Mesothelial cell of epicardium (in vitro differentiated cells): ENCODE measurements around the genes SEPTIN8 and SOWAHA.

DNA sequence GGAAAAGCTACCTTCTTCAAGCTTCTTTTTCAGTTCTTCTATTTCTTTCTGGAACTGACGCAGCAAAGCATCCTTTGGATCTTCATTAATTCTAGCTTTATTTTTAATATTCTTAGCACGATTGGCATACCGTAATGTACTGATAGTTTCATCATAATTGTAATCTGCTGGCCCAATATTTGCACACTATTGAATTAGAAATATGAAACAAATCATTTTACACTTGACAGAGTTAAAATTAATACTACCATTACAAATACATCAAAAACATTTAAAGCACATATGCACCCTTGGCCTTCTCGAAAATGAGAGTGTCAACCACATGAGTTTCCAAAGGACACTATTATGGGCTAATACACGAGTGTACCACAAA, 21.6 kb downstream of the KIF3A start:
- PRO-cap: no peak

- PRO-cap: no peak
Measured at GRCh38 chr5:132753181-132753634, 6.0 kb downstream of the CCNI2 start.

DNA sequence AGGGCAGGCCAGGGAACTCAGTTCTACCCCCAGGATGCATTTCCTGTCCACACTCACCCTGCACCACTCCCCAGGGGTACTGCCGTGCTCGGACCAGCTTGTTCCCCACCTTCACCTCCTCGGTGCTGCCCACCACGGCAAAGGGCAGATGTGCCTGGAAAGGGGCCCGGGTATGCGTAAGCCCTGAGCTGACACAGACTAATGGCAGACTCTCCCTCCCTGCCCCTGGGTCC, 14.4 kb downstream of the CCNI2 start:
- PRO-cap: no peak

DNA sequence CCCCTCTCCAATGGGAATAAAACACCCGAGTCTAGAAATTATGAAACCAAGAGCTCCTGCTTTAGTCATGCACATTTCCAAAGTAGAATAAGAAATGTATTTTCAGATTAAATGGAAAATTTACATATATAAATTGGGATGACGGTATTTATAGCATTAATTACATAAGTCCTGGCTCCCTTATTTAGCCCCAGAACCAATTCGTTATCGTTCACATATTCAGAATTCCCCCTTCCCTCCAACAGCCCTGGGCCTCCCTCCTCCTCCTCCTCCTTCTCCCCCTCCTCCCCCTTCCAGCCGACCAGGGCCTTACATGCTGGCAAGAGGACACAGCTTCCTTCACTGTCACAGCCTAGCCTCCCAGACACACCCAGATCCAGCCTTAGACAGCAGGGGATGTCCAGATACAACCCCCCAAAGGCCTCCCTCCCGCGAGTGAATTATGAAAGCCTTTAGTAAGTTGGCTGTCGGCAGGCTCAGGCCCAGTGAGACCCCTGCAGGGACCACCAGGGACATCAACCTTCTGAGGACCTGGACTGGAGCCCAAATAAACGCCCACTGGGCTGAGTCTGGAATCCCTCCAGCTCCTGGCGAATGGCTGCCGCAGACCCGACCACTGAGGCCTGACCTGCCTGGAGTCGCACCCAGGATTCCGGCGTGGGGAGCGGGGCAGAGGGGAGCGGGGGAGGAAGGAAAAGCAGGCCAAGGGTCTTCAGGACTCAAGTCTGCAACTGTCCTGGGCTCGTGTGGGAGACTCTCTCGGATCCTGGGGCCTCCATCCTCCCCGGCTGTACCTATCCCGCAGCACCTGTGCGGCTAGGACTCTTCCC, 924 bp downstream of the SEPTIN8 start:
- PRO-cap: no peak

DNA sequence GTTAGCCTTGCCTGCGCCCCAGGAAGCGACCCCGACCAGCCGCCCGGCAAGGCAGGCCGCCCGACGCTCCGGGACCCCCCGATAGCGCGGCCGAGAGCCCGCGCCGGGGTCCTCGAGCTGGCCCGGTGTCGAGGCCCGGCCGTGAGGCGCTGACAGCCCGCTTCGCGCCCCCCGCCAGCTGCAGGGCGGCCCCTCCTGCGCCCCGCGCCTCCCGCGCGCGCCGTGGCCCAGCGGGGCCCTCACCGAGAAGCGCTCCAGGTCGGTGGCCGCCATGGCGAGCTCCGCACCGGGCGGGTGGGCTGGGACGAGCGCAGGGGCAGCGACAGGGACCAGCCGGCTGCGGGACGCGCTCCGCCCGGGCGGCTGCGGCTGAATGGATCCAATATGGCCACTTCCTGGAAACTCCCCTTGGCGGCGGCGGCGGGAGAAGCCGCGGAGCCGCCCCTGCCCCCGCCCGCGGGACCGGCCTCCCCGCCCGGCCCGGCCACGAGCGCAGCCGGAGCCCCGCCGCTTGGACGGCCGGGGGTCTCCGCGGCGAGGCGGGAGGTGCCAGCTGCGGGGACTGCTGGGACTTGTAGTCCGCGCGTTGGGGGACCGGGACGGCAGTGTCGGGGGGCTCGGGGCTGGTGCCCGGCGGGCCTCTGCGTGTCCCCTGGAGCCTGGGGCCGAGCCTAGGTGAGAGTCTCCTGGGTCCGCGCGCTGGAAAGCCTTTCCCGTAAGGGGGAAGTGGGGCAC, at the start of gene SEPTIN8:
Gene SEPTIN8 (minus strand): TSS at position 375 of the 735 bp plus-strand sequence.
- PRO-cap: unidirectional peak, minus-strand start at position 375 of the sequence

DNA sequence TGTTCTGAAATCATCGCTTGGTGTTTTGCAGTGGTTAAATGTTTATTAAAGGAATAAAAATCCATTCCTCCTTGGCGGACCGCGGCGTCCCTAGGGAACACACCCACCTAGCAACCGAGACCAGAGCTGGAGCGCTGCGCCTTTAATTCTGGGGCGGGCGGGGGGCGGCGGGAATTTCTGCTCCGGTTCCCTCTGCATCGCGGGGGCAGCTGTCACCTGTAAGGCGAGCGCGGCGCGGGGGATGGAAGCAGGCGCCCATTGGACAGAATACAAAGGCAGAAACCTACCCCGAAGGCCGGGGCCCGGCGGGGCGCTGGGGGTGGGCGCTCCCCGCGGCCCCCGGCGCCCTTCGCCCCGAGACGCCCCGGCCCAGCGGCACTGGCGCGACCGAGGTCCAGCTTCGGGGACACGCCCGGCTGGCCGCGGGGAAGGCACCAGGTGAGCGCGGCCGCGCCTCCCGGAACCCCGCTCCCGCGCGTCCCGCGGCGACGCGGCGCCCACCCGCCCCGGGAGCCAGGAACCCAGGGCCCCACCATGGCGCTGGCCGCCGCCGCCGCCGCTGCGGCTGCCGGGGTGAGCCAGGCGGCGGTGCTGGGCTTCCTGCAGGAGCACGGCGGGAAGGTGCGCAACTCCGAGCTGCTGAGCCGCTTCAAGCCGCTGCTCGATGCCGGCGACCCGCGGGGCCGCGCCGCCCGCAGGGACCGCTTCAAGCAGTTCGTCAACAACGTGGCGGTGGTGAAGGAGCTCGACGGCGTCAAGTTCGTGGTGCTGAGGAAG, at the start of gene SOWAHA:
Gene SOWAHA (plus strand): TSS at position 215 of the 777 bp plus-strand sequence.
- PRO-cap: no peak

- PRO-cap: bidirectional peak, plus-strand start at chr5:132867016, minus-strand start at chr5:132866883
Measured at GRCh38 chr5:132866789-132867273, 389 bp downstream of the UQCRQ start.

DNA sequence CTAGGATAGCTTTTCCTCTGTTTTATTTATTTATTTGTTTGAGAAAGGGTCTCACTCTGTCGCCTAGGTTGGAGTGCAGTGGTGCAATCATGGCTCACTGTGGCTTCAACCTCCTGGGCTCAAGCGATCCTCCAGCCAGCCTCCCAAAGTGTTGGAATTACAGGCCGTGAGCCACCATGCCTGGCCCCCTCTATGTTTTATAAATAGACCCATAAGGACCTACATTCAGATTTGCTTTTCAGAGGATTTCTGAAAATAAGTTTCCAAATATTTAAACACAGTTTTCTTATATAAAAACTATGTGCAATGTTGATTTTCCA, 16.7 kb downstream of the LEAP2 start:
- PRO-cap: no peak

DNA sequence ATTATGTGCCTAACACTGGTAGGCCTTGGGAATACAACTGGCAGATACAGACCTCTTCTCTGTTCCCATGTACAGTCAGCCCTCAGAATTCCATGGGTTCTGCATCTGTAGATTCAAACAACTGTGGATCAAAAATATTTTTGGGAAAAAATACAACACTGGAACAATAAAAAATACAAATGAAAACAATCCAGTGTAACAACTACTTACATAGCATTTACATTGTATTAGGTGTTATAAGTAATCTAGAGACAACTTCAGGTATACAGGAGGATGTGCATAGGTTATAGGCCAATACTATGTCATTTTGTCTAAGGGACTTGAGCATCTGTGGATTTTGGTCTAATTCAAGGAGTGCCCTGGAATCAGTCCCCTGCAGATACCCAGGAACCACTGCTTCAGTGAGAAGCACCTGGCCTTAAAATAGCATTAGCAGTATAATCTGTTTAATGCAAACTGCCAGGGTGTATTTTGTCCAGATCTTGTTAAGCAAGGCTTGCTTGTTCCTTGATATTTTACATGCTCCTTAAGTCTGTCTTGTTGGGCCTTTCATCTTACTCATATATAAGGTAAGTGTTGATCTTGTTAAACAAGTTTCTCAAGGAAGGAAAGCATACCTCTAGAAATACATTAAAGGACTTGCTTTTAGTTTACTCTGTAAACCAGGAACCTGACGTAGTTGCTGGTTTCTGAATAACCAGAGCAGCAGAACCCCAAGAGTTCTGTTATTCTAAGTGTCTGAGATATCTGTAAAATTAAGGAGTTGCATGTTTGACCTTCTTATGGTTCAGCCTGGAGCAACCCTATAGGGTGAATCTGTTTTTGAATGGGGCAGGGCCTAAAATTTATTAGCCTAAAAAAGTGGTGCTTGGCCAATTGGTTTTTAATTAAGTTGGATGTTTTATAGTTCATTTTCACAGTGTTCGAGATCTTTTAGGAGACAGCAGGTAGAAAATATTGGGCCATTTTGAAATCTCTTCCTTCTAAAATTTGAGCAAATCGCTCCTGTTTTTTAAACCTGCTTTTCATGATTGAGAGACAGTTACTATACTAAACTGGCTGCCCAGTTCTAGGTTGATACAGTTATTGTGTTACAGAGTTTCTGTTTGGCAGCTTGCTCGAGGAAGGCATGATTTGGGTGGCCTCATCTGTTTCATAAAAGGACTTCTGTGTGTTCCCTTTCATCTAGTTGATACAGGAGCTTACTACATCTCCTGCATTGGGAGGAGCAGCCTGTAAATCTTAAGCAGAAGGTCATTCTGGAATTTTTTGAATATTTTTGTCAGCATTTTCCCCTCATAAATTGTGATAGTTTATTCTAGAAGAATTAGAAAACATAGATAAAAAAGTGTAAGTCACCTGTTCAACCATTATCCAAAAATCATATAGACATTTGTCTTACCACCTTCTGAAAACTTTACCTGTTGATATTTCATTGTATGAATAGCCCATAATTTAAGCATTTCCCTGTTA, 13.8 kb downstream of the HSPA4 start:
- PRO-cap: no peak

DNA sequence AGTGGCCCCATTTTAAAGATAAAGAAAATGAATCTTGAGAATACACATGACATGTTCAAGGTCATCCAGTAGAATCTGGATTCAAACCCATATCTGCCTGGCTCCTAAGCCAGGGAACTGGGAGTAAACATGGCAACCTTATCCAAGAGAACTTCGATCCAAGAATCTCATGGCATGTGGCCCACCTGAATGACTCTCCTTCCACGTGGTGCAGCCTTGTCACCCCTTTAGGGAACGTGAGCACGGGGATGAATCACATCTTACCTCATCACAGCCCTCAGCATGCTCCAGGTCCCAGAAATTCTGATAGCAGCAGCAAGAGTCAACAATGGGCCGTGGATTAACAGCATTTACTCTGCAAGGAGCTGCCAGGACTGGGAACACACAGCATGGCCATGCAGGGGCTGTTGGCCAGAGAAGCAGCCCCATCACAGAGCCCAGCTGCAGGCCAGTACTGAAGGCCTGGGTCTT, 150.5 kb downstream of the C5orf15 start:
- PRO-cap: no peak

GRCh38 chr5:134005187-134006129, 683 bp upstream of the VDAC1 start:
- PRO-cap: unidirectional peak, minus-strand start at chr5:134005357

- PRO-cap: no peak
Measured at GRCh38 chr5:134007682-134008313, 3.0 kb upstream of the VDAC1 start.

DNA sequence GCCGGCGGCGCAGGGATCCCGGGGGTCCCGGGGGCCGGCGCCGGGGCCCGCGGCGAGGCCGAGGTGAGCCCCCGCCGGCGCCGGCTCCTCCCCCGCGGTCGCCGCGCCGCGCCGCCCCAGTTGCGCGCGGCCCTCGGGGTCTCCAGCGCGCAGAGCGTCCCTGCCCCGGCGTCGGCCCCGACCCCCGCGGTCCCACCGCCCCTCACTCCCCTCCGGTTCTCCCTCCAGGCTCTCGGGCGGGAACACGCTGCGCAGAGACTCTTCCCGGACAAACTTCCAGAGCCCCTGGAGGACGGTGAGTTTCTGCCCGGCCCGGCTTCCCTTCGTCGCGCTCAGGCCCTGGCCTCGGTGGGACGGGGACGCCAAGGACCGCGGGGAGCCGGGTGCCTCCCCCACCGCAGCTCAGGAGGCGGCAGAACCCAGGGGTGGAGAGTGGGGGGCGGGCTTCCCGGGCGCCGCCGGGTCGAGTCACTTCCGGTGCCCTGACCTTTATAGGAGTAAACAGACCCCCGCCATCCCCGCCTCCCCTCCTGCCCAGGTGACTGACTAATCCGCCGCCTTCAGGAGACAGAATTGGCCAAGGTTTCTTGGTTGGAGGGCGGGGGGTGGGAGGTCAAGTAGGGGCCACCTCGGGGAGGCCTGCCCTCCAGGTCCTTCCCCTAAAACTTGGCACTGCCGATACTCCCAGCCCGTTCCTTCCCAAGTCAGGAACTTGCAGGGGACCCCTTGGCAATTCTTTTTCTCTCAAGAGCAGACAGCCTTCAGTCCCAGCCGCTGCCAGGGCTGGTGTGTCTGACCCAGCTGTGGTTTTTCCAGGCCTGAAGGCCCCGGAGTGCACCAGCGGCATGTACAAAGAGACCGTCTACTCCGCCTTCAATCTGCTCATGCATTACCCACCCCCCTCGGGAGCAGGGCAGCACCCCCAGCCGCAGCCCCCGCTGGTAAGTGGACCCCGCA, 890 bp downstream of the TCF7 start:
- PRO-cap: no peak

DNA sequence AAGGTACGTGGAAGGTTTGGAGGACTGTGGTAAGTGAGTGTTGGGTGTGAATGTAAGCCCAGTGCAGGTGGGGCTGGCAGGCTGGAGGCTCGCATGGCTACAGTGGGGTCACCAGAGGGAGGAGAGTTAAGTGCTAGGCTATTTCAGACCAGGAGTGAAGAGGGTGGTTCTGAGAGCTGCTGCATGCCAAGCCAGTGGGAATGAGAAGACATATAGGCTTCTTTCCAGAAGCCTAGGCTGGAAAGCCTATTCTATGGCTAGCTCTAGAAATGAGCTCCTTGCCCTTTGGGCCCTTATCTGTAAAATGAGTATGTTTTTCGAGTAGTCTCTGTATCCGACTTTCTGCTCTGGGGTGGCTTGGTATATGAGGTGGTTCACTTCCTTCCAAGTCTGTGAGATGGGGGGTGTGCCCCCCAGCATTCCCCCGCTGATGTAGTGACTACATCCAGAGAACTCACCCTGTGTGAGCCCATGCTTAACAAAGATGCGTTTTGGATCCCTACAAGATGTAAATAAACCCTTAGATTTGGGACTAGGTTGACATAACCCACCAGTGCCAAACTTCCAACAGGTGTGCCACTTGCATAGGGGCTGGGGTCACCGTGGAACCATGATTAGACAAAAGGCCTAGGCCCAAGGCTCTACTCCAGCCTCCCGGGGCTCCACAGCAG, 2.5 kb downstream of the TCF7 start:
- PRO-cap: no peak

GRCh38 chr5:134160745-134161260, 15.9 kb downstream of the SKP1 start:
- PRO-cap: no peak

DNA sequence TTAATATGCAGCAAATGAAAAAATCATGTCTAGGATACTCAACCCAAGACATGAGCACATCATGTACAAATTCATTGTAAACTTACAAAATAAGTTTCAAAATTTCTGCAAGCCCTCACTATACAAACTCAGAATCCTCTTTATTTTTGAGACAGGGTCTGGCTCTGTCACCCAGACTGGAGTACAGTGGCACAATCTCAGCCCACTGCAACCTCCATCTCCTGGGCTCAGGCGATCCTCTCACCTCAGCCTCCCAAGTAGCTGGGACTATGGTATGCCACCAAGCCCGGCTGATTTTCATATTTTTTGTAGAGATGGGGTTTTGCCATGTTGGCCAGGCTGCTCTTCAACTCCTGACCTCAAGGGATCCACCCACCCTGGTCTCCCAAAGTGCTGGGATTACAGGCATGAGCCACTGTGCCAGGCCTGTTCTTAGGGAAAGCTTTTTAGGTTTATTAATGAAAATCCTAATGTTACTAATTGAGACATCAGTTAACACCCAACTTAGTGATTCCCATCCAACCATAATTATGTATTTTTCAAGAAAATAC, 18.4 kb upstream of the SKP1 start:
- PRO-cap: no peak

- PRO-cap: bidirectional peak, plus-strand start at chr5:134346343, minus-strand start at chr5:134346156
Measured at GRCh38 chr5:134345463-134346579, 21.1 kb downstream of the CDKL3 start.

DNA sequence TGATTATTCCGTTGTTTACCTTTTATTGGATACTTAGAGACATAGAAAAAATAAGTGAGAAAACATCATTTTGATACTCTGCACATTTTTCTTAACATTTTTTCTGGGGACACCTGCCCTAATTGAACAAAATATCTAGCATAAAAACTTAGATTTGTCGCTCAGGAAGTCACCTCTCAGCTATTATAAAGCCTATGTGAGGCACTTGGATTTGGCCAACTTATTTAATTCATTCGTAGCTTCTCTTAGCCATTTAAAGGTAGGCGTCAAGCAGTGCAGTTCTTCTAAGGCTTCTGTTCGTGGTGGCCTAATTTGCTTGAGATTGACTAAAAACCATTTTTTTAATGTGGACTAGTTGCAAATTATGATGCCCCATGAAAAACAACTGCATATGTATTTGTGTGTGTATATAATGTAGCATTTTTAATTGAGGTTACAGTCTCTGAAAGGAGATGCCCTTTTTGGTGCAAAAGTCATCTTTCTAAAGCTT, 1.1 kb downstream of the UBE2B start:
- PRO-cap: no peak

DNA sequence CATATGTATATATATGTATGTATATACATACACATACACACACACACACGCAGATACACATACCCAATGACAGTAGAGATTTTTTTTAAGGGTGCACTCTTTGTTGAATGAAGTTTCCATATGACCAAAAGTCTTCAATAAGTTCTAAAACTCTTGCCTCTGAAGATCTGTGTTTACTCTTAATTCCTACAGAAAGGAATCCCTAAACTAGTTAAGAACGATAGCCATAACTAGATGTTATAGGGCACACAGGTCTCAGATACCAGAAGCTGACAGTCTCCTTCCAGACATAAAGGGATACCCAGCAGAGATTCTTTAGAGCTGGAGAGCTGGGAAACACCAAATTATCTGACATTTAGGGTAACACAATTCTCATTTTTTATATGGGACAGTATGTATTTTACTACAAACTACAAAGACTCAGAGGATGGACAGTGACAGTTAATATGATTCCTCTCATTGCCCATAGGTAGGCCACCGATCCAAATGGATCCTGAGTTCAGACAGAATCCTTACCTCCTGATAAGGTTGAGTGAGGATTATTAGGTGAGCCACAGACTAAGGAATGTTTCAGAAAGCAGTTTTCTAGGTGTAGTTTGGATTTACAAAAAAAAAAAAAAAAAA, 12.4 kb downstream of the CDKN2AIPNL start:
- PRO-cap: no peak

DNA sequence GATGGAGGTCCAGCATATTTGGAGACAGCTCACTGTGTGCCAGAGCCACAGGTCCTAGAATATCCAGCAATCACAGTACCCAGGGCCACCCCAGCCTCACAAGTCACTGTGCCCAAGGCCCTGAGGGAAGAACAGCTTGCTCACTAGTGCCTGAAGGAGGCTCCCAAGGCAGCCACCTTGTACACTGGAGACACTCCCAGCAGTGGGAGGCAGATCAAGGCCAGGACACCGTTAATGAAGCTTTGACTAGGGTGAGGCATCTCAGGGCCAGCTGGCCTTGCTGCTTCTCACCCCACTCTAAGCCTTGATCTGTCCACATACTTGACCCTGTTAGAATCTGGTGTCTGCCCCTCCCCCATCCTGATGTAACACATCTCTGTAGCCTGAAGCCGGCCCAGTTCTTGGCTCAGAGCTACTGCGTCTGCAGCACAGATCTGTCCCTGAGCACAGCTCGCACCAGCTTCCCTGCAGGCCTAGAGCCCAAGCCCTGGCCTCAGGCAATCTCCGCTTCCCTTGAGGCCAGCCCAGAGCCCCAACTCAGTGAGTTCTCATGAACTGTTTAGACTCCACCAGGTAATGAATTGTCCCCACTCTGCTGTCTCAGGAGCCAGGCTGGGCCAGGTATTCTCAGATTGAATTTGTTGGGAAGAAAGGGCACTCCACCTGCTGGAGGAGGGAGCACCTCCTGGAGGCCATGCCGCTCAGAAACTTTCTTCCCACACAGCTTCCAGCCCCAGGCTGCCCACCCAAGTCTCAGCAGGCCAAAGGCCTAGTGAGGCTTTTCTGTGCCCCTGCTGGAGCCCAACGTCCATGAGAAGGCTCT, 13.5 kb upstream of the JADE2 start:
- PRO-cap: no peak